H7 (cell line): Measurements from ENCODE around the genes ZNF280A and SMARCB1.

- RAMPAGE, long total RNA = no peak
Observed at GRCh38 chr22:21994735-21994983, 12.1 kb upstream of the TOP3B start.

DNA sequence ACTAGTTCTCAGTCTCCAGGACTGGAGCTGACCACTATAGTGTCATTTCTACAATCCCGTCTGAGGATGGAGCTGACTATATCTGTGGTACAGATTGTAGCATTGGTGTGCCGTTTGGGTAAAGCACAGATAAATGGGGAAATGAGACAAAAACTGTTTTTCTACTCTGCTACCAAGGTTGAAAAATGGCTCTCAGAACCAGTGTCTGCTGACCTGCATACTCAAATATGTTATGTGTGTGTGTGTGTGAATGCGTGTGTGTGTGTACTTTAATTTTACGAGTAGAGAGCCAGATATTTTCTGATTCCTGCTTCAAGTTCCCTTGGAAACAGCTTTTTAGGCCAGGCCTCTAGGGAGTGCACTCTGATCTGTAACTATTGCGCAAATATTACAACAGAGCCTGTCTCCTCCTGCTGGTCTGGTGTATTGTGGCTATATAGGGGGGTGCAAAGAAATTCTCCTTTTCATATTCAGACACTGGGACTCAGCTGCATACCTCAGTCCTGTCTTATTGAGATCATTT lies 78.9 kb upstream of the TOP3B start:
- RAMPAGE, long total RNA = no peak

DNA sequence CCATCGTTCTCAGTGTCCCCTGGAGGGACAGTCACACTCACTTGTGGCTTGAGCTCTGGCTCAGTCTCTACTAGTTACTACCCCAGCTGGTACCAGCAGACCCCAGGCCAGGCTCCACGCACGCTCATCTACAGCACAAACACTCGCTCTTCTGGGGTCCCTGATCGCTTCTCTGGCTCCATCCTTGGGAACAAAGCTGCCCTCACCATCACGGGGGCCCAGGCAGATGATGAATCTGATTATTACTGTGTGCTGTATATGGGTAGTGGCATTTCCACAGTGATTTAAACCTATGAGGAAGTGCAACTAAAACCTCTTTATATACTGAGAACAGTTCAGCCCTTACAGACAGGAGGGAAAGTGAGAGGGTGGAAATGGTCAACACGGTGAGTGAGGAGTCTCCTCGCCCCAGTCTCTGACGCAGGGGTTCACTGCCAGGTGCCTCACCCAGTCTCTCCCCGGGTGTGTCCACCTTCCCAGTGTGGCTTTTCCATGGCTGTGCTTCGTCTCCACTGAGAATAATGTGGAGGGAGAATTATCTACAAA lies 116.4 kb upstream of the TOP3B start:
- RAMPAGE, long total RNA = no peak

DNA sequence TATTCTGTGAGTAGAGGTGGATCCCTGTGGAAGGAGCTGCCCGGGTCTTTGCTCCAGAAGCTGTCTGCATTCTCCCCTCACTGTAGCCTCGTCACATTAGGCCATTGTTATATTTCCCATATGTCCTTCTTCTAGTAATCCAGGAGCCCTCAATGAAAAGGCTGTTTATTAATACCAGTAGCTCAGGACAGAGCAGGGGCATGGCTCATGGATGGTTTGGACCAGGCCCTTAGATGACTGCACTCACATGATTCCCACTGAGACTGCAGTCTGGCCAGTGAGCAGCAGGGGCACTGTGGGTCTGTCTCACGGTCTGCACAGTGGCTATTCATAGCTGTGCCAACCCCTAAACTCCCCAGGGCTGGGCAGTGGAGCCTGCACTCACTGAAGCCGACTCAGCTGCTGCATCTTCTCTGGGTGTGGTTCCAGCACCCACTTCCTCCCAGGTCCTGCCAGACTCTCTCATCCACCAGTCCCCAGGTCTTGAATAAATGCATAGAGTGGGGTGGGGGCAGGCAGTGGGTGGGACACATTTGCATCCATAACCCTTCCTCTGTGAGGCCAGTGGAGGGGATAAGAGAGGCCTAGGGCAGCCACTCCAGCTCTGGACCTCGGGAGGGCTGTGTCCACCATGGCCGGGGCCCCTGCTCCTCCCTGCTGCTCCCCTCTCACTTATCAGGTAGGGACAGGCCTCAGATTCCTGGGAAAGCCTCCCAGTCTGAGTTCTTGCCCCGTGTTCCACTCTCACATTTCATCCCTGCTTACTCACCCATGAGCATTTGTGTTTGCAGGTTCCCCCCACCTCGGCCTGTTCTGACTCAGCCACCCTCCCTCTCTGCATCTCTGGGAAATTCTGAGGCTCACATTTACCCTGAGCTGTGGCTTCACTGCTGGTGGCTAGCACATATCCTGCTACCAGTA lies 128.5 kb upstream of the TOP3B start:
- RAMPAGE, long total RNA = no peak

DNA sequence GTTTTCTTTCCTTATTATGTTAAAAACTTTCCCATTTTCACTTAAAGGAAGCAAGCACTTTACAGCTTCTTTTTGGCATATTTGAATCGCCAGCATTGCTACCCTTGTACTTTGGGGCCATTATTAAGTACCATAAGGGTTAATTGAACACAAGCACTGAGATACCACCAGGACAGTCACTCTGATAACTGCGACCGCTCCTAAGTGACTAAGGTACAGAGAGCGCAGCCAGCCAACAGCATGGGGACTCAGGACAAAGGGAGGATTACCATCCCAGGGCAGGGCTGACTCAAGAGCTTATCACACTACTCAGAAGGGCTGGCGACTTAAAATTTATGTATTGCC lies 559 bp downstream of the ZNF280A start:
- RAMPAGE, long total RNA = no peak

- RAMPAGE, long total RNA = no peak
Observed at GRCh38 chr22:22520022-22520760, at the start of gene ZNF280A. Gene ZNF280A (minus strand): TSS chr22:22520270.

GRCh38 chr22:22553217-22553665 lies 5.8 kb downstream of the PRAME start:
- RAMPAGE, long total RNA = no peak

GRCh38 chr22:22714762-22715248 lies 70.4 kb downstream of the GGTLC2 start:
- RAMPAGE, long total RNA = no peak

DNA sequence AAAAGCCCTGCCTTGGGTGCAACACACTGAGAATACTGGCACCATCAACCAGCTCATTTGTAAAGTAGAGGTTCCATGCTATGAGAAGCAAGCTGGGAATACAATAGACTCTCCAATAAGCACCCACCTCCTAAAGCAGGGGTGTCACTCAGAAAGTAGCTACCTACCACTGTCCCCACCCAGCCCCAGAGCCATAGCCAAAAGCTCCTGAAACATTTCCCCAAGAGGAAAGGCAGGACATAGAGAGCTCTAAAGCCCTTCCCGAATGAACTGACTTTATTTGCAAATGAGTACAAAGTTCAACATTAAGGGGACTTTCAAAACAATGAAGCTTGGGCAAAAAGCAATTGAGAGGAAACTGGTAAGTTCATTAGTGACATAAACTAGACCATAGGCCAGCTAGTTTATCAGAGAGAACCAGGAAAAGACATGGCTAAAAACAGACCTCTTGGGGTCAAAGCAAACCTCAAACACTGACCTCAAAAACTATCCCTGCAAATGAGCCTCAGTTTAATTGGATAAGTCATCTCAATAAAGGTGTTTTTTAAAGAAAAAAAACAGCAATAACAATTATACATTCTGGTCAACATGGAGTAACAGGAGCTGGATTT lies 72.7 kb downstream of the IGLL5 start:
- RAMPAGE, long total RNA = no peak

DNA sequence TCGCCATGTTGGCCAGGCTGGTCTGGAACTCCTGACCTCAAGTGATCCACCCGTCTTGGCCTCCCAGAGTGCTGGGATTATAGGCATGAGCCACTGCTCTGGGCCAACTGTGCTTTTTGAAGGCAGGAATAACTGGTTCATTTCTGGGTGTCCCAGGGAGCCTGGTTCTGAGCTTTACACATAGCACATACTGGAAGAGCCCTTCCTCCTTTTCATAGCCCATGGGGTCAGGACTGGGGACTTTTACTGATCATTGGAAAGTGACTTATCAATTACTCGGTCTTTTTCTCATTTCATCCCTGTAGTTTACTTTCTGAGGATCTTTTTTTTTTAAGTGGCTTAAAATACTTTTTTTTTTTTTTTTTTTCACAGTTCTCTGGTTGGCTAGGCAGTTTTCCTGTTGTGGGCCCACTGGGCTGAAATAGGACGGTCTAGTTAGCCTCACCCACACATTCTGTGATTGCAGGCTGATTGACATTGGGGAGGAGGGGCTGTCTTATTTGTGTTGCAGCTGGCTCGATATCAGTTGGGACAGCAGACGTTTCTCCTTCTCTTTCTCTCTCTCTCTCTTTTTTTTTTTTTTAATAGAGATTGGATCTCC lies 6.7 kb downstream of the BCR start:
- RAMPAGE, long total RNA = no peak

GRCh38 chr22:23203449-23203967 lies 23.2 kb downstream of the BCR start:
- RAMPAGE, long total RNA = no peak

- RAMPAGE, long total RNA = no peak
Observed at GRCh38 chr22:23241944-23242728, 61.8 kb downstream of the BCR start.

DNA sequence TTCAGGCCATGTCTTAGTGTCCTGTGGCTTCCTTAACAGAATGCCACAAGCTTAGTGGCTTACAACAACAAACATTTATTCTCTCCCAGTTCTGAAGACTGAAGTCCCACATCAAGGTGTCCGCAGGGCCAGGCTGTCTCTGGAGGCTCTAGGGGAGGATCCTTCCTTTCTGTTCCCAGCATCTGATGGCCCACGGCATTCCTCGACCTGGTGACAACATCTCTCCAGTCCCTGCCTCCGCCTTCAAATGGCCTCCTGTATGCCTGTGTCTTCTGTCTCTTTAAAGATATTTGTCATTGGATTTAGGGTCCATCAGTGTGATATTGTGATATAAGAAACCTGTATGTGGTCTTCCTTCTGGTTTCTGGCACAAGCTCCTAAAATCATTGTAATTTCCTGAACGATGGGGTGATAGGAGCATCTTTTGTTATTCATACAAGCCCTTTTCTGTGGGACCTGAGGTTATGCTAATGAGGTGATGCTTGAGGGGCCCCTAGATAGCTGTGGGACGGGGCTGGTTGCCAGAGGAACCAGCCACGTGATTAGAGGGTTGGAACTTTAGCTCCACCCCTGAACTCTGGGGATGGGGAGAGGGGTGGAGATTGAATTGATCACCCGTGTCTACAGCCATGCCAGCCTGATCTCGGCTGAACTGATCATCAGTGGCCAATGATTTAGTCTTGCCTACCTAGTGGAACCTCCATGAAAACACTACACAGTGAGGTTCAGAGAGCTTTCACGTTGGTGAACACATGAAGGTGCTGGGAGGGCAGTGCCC lies 62.6 kb downstream of the BCR start:
- RAMPAGE, long total RNA = no peak

DNA sequence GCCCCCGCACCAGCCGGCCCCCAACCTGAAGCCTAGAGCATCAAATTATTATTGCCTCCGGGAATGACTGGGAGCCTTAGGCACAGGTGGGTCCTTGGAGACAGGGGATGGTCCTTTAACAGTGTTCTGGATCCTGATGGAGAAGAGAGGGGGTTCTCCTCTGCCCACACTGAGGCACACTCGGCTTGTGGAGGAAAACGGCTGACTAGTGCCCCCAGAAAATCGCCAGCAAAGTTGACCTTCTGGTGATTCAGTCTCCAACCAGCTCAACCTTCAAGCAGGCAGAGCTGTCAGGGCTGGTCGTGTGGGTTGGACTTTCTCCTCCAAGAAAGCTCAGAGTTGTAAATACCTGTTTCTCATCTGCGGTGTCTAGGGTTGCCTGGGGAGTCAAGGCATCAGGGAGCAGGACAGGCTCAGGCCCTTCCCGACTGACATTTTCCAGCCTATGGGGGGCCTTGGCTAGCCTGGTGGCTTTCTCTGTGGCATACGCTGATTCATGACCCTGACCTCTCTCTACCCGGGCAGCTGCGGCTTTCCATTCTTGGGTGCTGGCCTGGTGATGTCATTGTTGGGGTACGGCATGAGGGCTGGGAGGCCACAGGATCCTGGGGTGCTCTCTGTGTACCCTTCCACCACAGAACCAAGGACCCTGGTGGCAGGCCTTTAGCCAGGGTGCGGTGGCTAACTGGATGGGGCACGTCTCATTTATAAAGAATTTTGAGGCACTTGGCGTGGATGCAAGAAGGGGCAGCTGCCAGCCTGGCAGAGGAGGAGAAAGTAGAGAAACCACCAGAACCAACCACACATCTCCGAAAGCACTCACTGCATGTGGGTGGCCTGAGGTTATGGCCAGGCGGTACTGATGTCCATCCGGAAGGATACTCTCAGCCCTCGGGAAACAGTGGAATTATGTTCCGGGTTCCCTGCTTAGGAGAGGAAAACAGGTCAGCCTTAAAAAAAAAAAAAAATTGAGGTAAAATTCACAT lies 64.8 kb downstream of the BCR start:
- RAMPAGE, long total RNA = no peak

DNA sequence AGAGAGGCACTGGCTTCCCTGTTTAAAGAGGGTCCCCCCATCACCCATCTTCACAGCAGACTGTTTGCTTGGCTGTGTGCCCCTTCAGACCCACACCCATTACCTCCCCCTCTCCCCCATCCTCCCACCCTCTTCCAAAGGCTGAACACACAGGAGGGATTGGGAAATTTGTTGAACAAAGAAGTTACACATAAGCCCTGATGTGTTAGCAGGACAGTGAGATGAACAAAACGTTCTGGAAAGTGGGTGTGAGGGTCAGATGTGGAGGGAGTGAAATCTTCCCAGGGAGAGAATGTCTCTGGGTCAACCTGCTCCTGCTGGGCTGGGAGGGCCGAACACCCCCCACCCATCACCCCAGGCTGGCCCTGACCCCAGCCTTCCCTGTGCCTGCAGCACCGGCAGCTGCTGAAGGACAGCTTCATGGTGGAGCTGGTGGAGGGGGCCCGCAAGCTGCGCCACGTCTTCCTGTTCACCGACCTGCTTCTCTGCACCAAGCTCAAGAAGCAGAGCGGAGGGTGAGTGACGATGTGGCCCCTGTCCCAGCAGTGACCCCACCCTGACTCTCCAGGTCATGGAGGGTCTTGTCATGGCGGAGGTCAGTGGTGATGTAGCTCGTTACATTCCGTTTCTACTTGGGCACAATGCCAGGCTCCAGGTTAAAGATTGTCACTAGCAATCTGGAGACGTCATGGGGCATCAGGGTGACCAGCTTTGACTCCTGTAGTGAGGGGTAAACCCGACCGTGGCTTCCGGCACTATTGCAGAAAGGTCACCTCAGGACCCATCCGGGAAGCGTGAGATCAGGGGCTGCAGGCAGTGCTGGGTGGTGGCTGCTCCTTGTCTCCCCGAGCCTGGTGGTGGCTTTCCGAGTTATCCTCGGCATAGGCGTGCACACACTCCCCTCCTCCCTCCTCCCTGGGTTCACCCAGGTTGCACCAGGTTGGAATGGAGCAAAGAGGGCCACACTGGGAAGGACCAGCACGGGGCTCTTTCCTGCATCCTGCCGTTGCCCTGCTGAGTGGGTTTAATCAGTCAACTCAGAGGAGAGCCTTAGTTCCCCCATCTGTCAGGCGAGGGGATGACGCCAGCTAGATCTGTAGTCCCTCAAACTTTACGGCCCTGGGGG lies 103.6 kb downstream of the BCR start:
- RAMPAGE, long total RNA = no peak

GRCh38 chr22:23565938-23566847 lies 13.9 kb downstream of the IGLL1 start:
- RAMPAGE, long total RNA = no peak

GRCh38 chr22:23700547-23701185 lies 9.9 kb downstream of the RGL4 start:
- RAMPAGE, long total RNA = no peak

- RAMPAGE, long total RNA = no peak
Observed at GRCh38 chr22:23714238-23714649, 23.4 kb downstream of the RGL4 start.

DNA sequence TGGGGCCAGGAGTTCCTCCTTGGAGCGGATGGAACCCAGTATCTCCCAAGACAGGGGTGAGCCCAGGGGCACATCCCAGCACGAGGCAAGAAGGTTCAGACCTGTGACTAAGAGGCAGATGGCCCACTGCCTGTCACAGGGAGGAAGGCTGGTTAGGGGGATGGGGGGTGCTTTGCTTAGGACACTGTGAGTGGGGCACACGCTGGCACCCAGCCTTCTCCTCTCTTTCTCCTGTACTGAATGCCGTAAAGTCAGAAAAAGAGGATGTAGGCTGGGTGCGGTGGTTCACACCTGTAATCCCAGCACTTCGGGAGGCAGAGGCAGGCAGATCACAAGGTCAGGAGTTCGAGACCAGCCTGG lies 24.5 kb downstream of the RGL4 start:
- RAMPAGE, long total RNA = no peak

- RAMPAGE, long total RNA = no peak
Observed at GRCh38 chr22:23786605-23787603, at the start of gene SMARCB1. Gene SMARCB1 (plus strand): TSS chr22:23786966.